ENCODE data around the genes PSG4, PSG9 and ZNF45.

GRCh38 chr19:41997251-41998225 lies 3.5 kb upstream of the ATP1A3 start:
- RRBS, result 5% methylated on average over 3 of the region's 38 CpGs

DNA sequence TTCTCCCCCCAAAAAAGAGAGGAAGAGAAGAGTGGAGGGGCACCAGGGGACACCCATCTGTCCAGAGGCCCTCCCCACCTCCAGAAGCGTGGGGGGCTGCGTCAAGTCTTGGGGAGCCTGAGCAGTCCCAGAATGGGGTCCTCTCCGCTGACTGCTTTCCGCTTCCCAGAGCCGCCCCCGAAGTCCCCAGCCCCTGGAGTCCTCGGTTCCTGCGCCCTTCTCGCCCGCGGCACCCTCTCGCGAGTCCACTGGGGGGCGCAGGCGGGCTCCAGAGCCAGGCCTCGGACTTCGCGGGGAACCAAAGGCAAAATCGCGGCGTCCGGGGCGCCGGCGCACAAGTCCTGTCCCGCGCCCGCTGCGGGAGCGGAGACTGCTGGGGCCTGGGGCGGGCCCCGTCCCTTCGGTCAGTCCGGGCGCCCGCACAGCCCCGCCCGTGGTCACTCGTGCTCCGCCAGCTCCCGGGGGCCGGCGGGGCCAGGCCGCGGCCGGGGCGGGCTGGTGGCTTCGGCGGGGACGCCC lies 4.5 kb upstream of the ATP1A3 start:
- RRBS, result 2% methylated on average over 22 of the region's 50 CpGs

- RRBS, result no CpG with 5 or more reads among the region's 5 CpGs
Observed at GRCh38 chr19:42037473-42038194, 32.4 kb downstream of the GRIK5 start.

DNA sequence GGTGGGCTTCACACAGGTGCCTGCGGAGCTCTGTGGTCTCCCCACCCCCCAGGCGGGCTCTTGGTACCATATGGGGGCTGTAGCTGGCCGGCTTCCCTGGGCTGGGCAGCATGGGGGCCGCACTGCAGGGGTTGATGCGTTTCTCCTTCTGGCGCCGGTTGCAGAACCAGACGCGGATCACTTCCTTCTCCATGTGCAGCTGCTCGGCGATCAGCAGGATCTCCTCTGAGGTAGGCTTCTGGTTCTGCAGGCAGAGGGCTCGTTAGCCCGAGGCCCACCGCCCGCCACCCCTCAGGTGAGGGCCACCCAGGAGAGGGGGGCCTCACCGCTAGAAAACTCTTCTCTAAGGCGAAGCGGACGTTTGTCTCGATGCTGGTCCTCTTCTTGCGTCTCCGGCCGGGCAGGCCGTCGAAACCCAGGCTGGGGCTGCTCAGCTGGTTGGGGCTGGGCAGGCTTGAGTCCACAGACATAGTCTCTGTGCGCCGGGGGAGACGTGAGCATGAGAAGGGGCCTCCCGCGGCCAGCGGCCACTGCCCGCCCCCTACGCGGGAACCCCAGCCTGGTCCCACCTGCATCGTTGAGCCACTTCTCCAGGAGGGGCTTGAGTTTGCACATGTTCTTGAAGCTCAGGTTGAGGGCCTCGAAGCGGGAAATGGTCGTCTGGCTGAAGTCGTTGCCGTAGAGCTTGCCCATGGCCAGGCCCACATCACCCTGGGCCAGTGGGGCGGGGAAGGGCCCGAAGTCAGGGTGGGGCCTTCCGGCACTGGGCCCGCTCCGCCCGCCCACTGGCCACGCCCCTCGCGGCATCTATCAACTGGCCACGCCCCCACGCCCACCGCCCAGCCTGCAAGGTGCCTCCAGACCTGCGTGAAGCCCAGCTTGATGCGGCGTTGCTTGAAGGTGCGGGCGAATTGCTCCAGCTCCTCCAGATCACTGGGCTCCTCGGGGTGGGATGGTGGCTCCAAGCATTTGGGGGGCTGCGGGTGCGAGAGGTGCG lies 19.6 kb downstream of the ZNF574 start:
- RRBS, result 71% methylated on average over 10 of the region's 61 CpGs

GRCh38 chr19:42098683-42099267 lies 22.8 kb downstream of the ZNF574 start:
- RRBS, result no CpG with 5 or more reads among the region's 6 CpGs

DNA sequence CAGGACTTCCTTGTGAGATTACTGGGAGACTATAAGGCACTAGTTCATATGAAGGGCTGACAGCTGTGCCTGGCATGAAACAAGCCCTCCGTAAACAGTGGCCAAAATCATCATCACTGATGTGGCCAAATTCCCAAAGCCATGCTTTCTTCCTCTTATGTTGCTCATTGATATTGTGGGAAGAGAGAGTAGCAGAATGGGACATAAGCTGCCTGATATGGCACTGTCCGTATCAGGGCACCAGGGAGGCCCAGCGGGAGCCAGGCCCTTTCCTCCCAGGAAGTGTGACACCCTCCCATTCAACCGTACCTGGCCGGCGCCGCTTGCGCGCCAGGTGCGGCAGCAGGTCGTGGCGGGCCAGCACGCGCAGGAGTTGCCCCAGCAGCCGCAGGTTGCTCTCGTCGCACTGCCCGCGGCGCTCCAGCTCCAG lies 1.1 kb downstream of the DEDD2 start:
- RRBS, result no CpG with 5 or more reads among the region's 20 CpGs

DNA sequence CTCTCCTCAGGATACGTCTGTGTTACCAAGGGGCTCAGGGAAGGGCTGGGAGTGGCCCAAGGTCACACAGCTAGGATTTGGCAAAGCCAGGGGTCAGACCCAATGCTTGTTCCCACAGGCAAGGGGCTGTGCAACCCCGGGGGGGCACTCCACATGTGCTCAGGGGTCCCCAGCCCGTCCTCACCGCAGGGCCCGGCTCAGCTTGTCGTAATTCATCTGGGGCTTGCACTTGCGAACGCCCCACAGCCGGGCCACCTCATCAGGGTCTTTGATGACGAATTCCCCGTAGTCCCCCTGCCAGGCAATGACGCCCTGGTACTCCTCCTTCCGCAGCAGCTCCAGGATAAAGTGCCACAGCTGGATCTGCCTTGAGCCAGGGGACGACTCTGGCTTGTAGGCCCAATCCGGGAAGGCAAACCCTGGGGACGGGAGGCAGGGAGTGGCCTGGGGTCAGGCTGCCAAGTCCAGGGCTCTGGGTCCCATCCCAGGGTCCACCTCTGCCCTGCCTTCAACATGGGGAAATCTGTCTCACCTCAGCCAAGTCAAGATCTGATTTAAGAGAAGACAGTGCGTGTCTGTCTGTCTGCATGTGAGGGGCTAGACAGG lies 4.7 kb downstream of the ERF start:
- RRBS, result 90% methylated on average over 7 of the region's 17 CpGs

DNA sequence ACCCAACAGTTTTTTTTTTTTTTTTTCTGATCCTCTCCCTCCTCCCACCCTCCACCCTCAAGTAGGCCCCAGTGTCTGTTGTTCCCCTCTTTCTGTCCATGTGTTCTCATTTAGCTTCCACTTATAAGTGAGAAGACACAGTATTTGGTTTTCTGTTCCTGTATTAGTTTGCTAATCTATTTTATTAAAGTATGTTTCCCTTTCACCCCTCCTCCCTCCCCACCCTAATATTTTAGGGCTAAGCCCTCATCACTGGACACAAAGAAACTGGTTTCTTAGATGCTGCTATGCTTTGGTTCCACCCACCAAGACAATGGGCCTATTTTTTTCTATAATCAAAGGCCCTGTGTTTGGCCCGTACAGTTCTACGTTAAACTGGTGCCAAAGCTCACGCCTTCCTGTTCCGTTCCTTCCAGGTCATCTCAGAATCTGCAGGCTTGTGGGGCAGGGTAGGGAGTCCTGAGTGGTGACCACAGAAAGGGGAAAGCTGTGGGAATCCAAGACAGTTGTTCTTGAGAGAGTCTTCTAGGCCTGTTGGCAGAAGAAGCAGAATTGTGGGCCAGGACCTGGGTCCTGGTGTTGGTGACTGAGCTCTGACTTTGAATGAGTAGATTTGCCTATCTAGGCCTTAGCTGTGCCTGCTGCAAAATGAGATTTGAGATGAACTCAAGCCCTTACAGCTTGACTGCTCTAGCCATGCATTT lies 18.9 kb upstream of the CXCL17 start:
- RRBS, result no CpG with 5 or more reads among the region's 4 CpGs

- RRBS, result no CpG with 5 or more reads among the region's 5 CpGs
Observed at GRCh38 chr19:43205450-43205856, at the start of gene PSG4. TSS of gene PSG4 (minus strand) at chr19:43205638.

DNA sequence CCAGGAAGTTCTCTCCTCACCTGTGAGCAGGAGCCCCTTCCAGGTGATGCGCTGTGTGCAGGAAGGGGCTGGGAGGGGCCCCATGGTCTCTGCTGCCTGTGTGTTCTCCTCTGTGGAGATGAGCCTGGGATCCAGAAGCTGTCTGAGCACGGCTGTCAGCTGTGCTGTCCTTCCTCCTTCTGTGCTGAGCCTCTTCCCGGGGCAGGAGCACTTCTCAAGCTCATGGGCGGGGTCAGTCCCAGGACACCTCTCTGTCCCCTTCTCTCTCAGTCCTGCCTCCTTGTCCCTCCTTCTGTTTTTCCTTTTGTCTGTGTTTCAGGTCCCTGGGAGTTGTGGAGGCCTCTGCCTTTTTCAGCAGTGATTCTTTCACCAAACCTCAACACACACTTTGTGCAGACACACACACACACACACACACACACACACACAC lies at the start of gene PSG9:
Gene PSG9 (minus strand): TSS at position 183 of the 430 bp plus-strand sequence.
- RRBS, result no CpG with 5 or more reads among the region's 4 CpGs

- RRBS, result 0% methylated on average over 1 of the region's 23 CpGs
Observed at GRCh38 chr19:43502037-43502419, 2.5 kb downstream of the PHLDB3 start.

- RRBS, result no CpG with 5 or more reads among the region's 3 CpGs
Observed at GRCh38 chr19:43590130-43590653, 5.7 kb downstream of the IRGQ start.

- RRBS, result no CpG with 5 or more reads among the region's 49 CpGs
Observed at GRCh38 chr19:43667413-43668402, 2.3 kb downstream of the PLAUR start.

- RRBS, result no CpG with 5 or more reads among the region's 10 CpGs
Observed at GRCh38 chr19:43674127-43674657, 4.2 kb upstream of the PLAUR start.

DNA sequence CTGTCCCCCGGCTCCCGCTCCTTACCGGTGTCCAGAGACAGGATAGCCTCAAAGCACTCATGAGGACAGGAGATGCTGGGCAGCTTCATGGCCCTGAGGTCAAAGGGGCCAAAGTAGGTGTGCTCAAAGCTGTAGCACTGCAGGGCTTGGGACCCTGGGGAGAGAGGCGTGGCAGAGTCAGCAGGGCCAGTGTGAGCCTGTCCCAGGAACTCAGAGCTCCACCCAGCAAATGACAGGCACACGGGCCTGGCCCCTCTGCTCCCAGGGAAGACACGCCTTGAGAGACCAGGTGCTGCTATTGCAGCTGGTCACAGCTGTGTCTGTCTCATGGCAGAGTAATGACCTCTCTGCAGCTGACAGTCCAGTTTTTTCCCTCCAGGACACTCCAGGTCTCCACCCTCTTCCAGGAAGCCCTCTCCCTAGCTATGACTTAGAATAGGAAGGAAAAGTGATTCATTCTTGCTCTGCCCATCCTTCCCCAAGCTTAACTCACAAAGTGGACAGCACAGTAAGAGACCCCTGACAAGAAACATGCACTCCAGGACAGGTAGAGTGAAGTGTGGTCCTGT lies 2.5 kb downstream of the LYPD5 start:
- RRBS, result no CpG with 5 or more reads among the region's 6 CpGs

GRCh38 chr19:43934787-43935708 lies at the start of gene ZNF45:
TSS of gene ZNF45 (minus strand) at chr19:43935282.
- RRBS, result 0% methylated on average over 1 of the region's 48 CpGs

DNA sequence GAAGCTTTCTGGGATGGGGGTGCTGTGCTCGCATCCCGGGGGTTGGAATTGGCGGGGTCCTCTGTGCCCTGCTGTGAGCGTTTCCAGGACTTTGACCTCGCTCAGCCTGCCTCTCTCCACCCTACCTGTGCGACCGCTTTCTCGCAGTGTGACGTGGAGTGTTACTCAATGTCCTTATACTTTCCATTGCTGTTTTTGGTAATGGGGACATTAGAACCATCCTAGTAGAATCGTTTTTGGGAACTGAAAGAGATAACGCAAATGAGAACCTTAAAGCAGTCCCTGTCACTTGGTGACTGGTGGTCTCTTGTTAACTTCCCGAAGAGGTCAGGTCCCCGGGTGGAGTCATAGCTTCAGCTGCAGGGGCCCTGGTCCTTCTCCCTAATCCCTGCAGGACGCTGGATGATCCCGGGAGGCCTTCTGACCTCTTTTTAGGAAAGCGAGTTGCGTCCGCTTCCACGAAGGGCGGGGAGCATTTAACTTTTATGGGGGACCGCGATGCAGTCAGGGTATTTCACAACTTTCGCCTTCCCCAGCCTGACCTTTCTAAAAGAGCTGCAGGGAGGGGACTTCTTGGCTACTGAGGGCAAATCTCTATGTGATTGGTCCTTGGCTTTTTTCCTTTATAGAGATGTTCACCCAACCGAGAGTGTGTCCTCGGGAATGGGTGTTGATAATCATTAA lies 534 bp downstream of the ZNF230 start:
- RRBS, result no CpG with 5 or more reads among the region's 25 CpGs

DNA sequence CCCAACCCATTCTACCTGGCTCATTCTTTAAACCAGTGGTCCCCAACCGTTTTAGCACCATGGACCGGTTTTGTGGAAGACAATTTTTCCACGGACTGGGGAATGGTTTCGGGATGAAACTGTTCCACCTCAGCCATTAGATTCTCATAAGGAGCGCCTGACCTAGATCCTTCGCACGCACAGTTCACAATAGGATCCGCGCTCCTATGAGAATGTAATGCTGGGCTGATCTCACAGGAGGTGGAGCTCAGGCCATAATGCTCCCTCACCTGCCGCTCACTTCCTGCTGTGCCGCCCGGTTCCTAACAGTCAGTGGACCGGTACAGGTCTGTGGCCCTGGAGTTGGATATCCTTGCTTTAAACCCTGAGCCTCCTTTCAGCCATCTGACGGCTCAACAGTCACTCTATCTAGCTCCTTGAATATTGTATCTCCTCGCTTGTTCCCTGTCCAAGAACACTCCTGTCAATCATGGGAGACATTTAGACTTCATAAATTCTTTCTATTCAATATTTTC lies 719 bp upstream of the ZNF223 start:
- RRBS, result no CpG with 5 or more reads among the region's 15 CpGs

GRCh38 chr19:44111845-44112491 lies 1.2 kb upstream of the ZNF225 start:
- RRBS, result no CpG with 5 or more reads among the region's 20 CpGs